Measurements from ENCODE around the genes SLC25A12 and MAP3K20.

GRCh38 chr2:169891054-169891488 is 63.8 kb downstream of the UBR3 start:
- PRO-cap = no peak
- RAMPAGE, long total RNA = no peak
- RRBS = no CpG with 5 or more reads among the region's 1 CpG

DNA sequence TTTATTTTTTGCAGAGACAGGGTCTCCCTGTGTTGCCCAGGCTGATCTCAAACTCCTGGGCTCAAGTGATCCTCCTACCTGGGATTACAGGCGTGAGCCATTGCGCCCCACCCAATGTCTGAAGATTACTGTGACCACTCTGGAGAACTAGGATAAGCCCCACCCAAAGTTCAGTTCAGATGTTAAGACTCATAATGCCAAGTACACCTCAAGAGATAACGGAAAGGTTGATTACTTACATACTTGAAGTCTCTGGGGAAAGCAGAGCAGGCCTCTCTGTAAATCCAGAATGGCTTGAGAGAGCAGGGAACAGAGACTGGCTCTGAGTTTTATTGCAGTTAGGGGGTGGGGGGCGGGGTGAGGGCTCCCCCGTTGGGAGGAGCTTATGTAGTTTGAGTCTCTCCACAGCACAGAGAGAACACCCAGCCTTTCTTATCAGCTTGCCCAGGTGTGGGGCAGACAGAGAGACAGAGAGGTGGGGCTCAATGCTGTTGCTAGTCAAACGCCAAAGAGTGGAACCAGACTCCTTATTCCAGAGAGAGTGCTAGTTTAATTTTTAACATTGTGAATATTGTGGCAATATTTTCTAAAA is 26.4 kb upstream of the ERICH2 start:
- PRO-cap = no peak
- RAMPAGE, long total RNA = no peak
- RRBS = no CpG with 5 or more reads among the region's 6 CpGs

DNA sequence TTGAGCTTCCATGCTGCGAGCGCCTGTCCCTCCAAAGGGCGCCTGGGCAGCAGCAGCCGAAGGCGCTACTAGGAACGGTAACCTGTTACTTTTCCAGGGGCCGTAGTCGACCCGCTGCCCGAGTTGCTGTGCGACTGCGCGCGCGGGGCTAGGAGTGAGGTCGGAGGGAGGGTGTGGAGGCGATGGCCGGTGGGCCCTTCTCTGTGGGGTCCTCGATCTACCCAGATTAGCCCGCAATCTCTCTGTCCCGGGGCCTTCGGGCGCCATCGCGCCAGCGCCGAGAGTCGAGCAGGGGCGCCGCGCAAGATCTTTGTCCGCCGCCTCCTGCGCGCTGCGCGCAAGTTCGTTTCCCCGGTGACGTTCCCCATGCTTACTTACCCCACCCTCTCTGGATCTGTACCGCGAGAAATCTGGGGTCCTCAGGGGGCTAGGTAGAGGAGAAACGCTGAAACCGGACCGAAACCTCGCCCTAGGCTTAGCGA is 694 bp downstream of the GAD1 start:
- PRO-cap = no peak
- RAMPAGE, long total RNA = no peak
- RRBS = 3% methylated on average over 20 of the region's 47 CpGs

DNA sequence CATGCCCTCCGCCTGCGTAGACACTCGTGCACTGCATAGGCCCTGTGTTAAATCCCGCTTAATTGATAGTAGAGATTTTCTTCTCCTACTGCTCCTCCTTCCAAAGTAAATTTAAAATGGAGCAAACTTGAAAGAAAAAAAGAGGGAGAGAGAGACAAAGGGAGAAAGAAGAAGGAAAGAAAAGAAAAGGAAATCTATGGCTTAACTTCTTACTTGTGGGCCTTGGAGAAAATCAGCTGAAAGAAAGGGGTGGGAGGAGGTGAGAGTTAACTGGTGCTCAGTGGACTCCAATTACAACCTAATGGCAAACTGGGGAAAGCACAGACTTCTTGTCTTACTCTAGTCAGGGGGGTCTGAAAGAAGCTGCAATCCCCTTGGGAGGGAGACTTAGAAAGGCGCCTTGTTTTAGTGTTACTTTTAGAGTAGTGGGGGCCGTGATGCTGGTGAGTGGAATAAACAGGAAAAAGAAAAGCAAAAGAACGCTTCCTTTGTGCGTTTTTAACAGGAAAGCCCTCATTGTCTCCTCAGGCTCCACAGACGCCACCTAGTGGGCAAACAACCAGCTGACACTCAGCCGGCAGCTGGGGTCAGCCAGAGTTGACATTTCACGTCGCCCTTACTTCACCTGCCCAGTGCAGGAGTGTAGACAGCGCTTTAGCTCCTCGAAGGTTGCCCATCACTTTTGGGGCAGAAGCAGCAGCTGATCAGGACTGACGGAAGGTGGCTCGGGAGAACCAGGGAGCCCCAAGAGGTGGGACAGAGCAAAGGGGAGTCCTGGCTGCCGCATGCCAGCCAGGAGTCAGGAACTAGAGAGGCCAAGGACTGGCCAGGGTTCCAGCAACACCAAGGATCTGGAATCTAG is 56.0 kb upstream of the GORASP2 start:
- PRO-cap = no peak
- RAMPAGE, long total RNA = no peak
- RRBS = no CpG with 5 or more reads among the region's 17 CpGs

DNA sequence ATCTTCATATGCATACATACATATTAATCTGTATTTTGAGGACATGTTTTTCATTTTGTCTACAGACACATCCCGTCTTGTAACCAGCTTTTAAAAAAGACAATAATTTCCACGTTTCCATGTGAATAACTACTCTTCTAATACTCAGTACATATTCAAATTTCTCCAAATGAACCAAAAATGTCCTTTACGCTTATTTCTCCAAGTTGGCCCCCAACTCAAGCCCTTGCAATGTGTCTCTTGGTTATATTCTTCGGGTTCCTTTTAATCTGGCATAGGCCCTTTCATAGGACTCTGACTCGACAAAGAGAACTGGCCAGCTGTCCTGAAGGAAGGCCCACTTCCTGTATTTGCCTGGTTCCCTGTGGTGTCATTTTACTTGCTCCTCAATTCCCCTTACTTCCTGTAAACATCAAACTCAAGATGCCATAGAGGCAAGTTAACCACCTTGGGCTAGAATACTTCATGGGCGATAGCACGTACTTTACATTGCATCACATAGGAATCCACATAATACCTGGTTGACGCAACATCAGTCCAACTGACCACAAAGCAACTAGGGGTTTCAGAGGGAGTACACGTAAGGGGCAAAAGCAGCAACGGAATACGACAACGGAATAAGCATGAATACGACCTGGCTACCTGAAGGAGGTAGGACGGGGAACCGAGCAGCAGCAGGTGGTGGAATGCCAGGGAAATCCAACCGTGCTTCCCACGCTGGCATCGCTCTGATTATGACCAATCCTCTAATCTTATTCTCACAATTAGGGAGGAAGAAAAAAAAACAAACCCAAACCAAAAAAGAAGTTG is 938 bp upstream of the GORASP2 start:
- PRO-cap = no peak
- RAMPAGE, long total RNA = no peak
- RRBS = no CpG with 5 or more reads among the region's 18 CpGs

- PRO-cap = no peak
- RAMPAGE, long total RNA = no peak
- RRBS = no CpG with 5 or more reads among the region's 3 CpGs
Observed at GRCh38 chr2:171155765-171156325, 4.8 kb downstream of the TLK1 start.

DNA sequence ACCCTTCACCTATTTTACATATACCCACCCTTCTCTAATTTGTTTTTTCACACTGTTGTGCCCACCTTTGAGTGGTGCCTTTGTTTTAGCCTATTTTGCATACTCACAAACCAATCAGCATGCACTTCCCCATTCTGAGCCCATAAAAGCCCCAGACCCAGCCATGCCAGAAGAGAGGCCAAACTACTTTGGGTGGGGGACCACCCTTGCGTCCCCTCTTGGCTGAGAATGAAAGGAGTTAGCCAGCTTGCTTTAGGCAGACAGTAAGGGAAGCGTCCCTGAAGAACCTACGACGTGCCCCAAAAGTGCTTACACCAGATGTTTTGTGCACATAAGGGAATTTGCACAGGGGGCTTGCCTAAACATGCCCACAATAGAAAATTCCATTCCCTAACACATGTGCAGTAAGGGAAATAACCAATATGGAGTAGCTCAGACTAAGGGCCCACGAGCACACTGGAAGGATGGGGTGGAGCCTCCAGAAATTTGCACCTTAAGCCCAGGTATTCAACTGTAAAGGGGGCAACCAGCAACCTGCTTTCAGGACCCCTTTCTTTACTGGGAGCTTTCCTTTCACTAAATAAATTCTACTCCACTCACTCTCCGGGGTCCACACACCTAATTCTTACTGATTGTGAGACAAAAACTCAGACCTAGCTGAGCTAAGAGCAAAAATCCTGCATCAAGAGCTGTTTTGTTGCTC is 2.8 kb downstream of the METTL8 start:
- PRO-cap = no peak
- RAMPAGE, long total RNA = no peak
- RRBS = no CpG with 5 or more reads among the region's 6 CpGs

GRCh38 chr2:171893722-171894826 is at the start of gene SLC25A12:
TSS of gene SLC25A12 (minus strand) at chr2:171894244.
- PRO-cap = bidirectional peak, plus-strand start at chr2:171894388, minus-strand start at chr2:171894244
- RAMPAGE, long total RNA = no peak
- RRBS = under 1% methylated on average over 27 of the region's 73 CpGs

DNA sequence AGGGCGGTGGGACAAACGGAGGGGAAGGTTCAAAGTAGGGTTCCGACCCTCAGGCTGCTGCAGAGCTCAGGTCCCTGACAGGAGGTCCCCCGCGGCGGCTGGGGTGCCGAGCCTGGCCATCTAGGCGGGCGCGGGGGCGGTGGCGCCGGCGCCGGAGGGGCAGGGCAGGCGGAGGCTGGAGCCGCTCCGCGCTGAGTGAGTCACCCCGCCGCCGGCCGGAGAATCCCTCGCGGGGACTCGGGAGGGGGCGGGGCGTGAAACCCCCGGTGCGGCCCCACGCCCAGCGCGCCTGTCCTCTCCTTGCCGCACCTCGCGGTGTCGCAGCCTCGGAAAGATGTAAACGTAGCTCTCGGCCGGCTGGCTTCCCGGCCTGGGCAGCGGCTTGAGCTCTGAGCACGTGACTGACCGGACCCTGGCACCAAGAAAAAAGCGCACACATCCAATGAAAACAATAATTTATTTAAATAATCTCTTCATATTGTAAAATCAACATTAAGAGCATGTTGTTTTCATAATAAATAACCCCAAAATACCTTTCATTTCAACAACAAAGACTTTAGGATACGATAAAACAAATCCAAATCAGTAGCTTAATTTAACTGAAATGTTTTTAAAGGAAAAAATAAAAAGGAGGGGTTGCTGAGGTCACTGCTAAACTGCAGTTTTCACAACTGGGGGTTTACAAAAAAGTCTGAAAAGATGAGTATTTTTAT is 3.5 kb downstream of the DLX2 start:
- PRO-cap = no peak
- RAMPAGE, long total RNA = no peak
- RRBS = 3% methylated on average over 18 of the region's 47 CpGs

DNA sequence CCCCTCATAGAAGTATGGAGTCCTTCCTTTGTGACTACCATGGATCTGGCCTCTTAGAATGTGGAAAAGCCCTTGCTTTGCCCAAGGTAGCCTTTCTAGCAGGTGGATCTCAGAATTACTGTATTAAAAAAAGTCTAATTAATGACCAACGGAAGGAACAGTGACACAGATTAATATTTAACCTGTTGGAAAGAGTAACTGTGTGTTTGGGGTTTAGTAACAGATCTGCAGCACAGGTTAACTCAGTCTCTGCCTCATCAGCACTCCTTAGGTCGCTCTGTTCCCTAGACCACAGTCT is 52.8 kb upstream of the ITGA6 start:
- PRO-cap = no peak
- RAMPAGE, long total RNA = no peak
- RRBS = no CpG with 5 or more reads among the region's 2 CpGs

- PRO-cap = no peak
- RAMPAGE, long total RNA = no peak
- RRBS = no CpG with 5 or more reads among the region's 11 CpGs
Observed at GRCh38 chr2:172453742-172454844, 26.7 kb downstream of the ITGA6 start.

DNA sequence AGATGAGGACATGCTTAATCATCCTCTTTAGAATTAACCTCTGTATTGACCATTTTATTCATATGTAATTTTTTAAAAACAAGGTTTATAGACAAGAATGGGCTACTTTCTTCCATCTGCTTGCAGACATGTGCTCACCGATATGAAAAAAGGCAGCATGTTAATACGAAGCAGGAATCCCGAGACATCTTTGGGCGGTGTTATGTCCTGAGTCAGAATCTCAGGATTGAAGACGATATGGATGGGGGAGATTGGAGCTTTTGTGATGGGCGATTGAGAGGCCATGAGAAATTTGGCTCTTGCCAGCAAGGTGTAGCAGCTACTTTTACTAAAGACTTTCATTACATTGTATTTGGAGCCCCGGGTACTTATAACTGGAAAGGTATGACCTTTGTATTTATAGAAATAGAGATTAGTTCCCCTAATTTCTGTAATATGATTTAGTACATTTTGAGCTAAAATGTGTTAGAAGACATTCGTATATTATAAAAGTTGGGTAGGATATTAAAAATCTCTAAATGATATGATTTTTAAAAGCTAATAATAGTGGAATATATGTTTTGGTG is 41.7 kb downstream of the ITGA6 start:
- PRO-cap = no peak
- RAMPAGE, long total RNA = no peak
- RRBS = no CpG with 5 or more reads among the region's 8 CpGs

GRCh38 chr2:172726015-172726704 is 9.5 kb upstream of the RAPGEF4 start:
- PRO-cap = no peak
- RAMPAGE, long total RNA = no peak
- RRBS = no CpG with 5 or more reads among the region's 8 CpGs

GRCh38 chr2:172960938-172961371 is 114.7 kb upstream of the MAP3K20 start:
- PRO-cap = no peak
- RAMPAGE, long total RNA = no peak
- RRBS = no CpG with 5 or more reads among the region's 4 CpGs

DNA sequence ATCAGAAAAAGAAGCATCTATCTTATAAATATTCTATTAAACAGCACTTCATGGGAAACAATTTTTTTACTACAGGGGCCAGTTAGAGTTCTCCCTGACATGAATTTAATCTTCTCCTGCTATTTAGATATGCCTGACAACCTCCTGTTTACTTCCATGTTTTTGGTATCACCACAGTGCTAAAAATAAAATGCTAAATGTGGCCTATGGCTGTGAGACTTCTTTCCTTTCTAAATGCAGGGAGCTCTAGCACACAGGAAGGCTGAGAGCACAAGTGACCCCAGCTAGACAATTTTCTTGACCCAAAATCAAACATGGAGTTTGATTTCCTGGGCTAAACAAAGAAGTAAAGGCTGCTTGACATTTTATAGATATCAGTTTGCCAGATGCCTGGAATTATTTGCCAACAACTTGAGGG is 47.9 kb upstream of the MAP3K20 start:
- PRO-cap = no peak
- RAMPAGE, long total RNA = no peak

DNA sequence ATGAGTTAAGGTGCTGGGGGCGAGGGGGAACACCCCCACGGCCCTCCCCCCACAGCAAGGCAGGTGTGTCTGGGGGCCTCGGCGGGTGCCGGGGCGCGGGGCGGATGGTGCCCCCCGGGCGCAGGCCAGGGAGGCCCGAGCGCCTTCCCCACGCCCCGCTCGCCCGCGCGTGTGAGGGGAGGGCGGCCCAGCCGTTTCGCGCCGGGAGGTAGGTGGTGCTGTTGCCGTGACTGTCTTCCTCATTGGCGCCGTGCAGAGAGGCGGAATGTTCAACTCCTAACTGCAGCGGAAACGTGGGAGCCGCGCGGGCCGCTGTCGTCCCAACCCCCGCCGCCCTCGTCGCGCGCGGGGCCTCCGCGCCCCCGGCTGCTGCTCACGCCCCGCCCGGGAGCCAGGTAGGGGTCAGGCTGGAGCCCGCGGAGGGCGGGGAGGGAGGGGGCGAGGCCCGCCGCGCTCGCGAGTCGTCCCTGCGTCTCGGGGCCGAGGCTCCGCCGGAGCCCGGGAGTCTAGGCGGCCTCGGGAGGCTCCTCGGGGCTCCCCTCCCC is at the start of gene MAP3K20:
MAP3K20 (plus strand) TSS at position 239 of the 545 bp plus-strand sequence.
- PRO-cap = bidirectional peak, plus-strand start at position 242 of the sequence, minus-strand start at position 173 of the sequence
- RAMPAGE, long total RNA = no peak
- RRBS = 1% methylated on average over 23 of the region's 66 CpGs

- PRO-cap = no peak
- RAMPAGE, long total RNA = no peak
- RRBS = no CpG with 5 or more reads among the region's 4 CpGs
Observed at GRCh38 chr2:173238550-173238876, 116.2 kb upstream of the CDCA7 start.

GRCh38 chr2:173928848-173929607 is 36.1 kb downstream of the SP3 start:
- PRO-cap = no peak
- RAMPAGE, long total RNA = no peak
- RRBS = no CpG with 5 or more reads among the region's 5 CpGs

DNA sequence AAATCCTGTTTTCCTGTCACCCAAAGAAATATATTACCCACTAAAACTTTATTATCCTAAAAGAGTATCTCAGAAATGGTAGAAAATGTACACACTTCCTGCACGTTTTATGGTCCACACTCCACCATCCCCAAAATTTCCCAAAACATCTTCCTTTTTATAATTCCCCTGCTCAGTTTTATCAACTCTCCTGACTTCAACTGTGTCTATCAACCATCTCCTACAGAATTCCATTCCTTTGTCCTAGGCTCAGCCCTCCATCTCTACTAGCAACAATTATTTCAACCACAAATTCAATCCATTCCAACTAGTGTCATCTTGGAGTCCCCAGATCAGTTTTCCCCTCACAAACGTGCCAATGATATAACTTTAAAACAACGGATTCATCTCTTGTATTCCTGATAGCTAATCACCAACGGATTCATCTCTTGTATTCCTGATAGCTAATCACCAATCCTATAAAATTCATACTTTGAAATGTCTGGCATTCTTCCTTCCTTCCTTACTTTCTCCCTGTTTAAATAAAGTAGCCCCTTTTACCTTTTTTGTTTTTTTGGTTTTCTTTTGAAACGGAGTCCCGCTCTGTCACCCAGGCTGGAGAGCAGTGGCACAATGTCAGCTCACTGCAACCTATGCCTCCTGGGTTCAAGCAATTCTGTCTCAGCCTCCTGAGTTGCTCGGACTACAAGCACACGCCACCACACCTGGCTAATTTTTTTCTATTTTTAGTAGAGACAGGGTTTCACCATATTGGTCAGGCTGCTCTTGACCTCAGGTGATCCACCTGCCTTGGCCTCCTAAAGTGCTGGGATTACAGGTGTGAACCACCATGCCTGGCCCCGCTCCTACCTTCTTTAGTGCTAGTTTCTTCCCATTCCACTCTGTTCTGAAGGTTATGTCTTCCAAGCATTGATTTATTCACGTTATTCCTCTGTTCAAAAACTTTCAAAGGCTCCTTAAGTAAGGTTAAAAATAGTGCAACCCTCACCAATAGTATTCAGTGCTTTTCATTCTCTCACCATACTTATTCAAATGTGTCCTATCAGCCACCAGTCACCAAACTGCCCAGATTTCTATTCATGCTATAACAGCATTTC is 29.3 kb downstream of the SP3 start:
- PRO-cap = no peak
- RAMPAGE, long total RNA = no peak
- RRBS = no CpG with 5 or more reads among the region's 10 CpGs

- PRO-cap = no peak
- RAMPAGE, long total RNA = no peak
- RRBS = no CpG with 5 or more reads among the region's 3 CpGs
Observed at GRCh38 chr2:173949432-173949986, 15.7 kb downstream of the SP3 start.